Cardiac atrium fibroblast (primary cell): ENCODE data around the gene AOX1.

DNA sequence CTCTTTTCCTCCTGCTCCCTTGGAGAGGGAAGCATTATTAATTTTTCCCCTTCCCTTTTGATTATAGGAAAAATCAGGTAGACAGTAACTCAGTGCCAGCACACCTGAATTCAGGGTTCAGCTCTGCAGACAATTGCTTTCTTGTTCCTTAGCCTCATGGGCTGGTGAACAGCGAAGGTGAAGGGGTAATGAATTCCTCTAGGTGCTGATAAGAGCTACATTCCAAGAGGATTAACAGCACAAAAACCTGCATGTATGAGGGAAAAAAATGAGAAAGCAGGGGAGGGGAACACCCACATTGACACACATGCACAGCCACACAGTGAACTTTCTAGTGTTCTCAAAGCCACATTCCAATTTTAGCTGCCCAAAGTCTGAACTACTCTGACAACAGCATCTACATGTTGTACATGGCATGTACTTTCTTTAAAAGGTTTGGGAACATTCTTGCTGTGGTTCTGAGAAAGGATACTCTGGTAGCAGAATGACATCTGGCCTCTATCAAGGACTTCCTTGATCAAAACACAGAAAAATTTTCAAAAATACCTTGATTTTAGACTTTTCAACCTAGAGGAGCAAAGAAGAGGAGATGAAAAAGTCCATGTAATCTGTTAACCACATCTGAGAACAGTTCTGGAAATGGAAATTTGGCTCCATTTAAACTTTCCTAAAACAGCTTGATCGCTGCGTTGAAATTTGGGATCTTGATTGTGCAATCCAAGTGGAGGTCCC lies 46.3 kb downstream of the SPATS2L start:
- RAMPAGE, long total RNA, result no peak

DNA sequence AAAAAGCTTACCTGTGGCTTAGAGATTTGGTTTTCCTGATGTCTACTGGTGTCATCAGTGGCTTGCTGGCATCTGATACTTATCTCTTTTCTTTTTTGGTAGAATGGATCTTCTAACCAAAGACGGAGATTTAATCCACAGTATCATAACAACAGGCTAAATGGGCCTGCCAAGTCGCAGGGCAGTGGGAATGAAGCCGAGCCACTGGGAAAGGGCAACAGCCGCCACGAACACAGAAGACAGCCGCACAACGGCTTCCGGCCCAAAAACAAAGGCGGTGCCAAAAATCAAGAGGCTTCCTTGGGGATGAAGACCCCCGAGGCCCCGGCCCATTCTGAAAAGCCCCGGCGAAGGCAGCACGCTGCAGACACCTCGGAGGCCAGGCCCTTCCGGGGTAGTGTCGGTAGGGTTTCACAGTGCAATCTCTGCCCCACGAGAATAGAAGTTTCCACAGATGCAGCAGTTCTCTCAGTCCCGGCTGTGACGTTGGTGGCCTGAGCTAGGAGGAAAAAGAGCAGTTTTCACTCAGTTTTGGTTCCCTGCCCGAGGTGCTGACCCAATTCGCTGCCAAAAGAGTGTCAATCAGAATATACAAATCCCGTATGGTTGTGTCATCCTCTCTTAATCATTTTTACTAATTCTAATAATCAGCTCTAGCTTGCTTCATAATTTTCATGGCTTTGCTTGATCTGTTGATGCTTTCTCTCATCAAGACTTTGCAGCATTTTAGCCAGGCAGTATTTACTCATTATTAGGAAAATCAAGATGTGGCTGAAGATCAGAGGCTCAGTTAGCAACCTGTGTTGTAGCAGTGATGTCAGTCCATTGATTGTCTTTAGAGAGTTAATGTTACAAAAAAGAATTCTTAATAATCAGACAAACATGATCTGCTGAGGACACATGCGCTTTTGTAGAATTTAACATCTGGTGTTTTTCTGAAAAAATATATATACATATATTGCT lies 32.1 kb downstream of the KCTD18 start:
- RAMPAGE, long total RNA, result no peak

DNA sequence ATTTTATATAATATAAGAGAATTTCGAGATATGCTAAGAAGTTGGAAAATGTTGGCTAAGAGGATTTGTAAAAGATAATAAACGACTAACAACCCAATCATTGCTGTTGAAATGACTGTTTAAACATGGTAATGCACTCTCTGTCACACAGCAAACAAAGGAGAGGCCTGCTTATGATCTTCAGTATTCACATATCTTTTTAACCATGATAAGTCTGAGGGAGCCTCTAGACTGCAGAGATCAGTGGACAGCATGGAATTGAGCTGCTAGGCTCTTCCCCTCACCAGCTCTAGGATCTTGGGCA lies 2.7 kb downstream of the KCTD18 start:
- RAMPAGE, long total RNA, result no peak

DNA sequence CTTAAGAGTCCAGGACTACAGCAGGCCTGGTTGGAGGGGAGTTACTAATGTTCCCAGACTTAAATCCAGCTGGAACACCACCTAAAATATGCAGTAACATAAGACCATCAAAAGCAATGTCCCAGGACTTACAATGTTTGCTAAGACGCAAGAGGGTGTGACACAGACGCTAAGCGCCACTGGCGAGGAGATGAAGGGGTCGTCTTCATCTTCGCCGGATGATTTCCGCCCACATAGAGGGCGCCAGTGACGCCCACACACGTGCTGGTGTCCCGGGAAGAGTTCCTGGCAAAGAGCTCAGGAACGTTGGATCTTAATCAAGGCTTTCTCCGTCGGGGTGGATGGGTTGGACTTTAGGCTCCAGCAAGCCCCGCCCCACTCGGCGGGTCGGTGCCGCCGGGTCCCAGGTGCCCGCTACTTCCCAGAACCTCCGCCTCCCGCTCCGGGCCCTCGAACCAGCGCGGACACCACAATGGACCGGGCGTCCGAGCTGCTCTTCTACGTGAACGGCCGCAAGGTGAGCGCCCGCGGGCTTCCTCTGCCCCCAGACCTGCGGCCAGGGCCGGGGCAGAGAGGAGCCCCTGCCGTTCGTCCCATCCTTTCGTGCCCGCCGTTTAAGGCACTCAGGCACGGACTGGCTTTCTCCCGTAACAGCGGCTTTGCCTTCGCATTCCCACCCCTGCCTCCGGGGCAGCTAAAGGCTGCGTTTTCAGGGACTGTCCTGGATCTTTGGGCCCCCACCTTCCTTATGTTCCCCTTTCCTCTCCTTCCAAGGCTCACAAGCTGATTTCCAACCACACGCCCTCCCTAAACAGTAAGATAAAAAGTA lies at the start of gene AOX1:
TSS of gene AOX1 (plus strand) at position 378 of the 829 bp plus-strand sequence.
- RAMPAGE, long total RNA, result no peak

GRCh38 chr2:200616267-200616659 lies 30.4 kb downstream of the AOX1 start:
- RAMPAGE, long total RNA, result no peak

DNA sequence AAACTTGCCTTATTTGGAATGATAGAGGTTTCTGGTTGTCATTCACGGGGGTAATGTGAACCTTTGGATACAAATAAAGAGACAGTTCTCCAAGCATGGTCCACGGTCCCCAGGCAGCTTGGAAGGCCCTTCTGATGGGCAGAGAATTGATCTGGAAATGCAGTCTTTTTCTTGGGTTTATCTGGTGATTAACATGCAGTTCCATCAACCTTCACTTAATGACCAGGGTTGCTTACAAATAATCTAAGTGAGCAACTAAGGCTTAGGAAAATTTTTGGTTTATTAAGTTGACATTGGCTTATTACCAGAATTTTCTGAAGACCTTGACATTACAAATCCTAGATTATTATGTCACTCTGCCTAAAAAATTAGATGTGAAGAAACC lies 69.8 kb downstream of the AOX1 start:
- RAMPAGE, long total RNA, result no peak

- RAMPAGE, long total RNA, result no peak
Measured at GRCh38 chr2:200747897-200748561, 63.7 kb upstream of the BZW1 start.

GRCh38 chr2:200767326-200767871 lies 44.3 kb upstream of the BZW1 start:
- RAMPAGE, long total RNA, result no peak

DNA sequence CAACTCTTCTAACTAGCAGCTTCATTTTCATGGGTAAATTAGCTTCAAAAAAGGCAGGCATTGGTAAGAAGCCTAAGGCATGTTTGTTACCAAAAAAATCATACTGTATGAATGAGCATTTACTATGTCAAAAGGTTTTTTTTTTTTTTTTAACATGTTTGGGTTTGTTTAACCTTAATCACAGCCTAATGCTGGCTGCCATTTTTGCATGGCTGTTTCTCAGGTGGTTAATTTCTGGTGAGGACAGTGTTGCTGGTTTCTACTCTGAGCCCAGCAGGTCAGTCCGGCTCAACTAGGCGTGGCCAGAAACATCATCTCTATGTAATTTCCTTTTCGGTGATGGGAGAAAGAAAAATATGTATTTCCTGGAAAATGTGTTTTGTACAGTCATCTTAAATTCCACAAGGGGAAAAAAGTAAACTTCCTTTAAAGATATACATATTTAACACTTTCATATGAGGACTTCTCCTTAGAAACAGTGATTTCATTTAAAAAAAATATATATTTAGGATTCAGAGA lies 24.9 kb upstream of the BZW1 start:
- RAMPAGE, long total RNA, result no peak

DNA sequence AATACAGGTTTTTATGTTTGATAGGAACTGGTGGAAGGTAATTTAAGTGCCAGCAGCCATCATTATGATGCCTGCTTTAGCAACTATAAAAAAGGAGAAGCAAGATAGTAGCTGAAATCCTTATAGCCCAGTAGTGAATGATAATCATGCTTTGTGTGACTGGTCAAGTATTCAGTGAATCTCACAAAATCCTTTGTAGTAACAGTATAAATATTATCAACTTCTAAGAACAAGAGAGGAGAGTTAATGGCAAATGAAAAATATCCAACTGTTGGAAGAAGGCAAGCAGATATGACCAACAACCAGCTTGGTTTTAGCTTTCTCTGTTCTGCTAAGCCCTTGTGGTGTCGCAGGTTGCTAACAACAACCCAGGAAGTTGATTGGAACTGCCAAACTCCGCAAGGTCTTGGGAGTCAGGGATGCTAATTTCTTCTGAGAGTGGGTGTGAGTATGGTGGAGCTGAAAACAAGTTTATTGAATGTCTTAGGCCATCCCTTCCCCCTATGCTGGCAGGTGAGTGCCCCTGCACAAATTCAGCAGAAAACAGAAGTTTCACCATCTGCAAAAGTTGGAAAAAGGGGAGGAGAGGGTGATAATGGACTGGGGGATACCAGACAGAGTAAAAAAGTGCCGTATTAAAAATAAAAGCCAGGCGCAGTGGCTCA lies 17.5 kb downstream of the BZW1 start:
- RAMPAGE, long total RNA, result no peak

GRCh38 chr2:200851917-200852739 lies 12.3 kb downstream of the CLK1 start:
- RAMPAGE, long total RNA, result no peak

DNA sequence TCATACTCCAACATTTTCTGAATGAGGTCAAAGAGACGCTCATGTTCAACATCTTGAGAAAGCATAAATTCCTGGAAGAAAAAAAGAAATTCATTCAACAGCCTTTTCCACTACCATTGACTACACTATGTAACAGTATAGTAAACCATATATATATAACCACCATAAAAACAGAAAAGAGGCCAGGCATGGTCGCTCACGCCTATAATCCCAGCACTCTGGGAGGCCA lies 11.2 kb downstream of the CLK1 start:
- RAMPAGE, long total RNA, result no peak

DNA sequence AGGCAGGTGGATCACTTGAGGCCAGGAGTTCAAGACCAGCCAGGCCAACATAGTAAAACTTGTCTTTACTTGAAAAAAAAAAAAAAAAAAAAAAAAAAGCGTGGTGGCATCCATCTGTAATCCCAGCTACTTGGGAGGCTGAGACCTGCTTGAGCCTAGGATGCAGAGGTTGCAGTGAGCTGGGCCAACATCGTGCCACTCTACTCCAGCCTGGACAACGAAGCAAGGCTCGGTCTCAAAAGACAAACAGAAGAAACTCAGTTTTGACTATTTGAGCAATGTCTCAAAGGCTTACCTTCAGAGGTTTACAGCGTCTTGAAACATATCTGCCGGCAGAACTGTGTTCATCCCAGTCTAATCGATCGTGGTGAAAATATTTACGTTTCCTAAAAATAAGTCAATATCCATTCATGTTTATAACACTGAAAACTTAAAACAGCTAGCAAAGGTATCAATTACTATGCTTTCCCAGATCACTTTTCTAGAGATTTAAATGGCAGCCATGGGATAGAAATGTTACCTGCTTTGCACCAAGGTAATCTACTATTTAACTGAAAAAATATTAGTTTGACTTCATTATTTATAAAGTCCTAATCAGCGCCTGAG lies 10.7 kb downstream of the CLK1 start:
- RAMPAGE, long total RNA, result no peak

DNA sequence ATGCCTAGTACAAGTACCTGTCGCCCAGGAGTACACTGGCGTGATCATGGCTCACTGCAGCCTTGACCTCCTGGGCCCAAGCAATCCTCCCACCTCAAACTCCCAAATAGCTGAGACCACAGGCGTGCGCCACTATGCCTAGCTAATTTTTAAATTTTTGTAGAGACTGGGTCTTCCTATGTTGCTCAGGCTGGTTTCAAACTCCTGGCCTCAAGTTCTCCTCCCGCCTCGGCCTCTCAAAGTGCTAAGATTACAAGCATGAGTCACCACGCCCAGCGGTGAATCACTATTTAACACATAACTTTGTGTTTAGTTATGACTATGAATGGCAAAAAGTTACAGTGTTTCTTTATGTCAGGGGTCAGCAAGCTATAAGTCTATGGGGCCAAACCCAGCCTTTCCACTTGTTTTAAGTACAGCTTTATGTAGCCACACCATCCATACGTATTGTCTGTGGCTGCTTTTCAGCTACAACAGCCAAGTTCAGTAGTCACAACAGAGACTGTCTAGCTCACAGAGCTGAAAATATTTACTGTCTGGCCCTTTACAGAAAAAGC lies 18.8 kb downstream of the ORC2 start:
- RAMPAGE, long total RNA, result no peak

- RAMPAGE, long total RNA, result no peak
Measured at GRCh38 chr2:200966741-200967338, 3.4 kb upstream of the ORC2 start.

- RAMPAGE, long total RNA, result no peak
Measured at GRCh38 chr2:201062826-201063086, 8.7 kb downstream of the HYCC2 start.

GRCh38 chr2:201118146-201119188 lies 2.5 kb downstream of the CFLAR start:
- RAMPAGE, long total RNA, result no peak

DNA sequence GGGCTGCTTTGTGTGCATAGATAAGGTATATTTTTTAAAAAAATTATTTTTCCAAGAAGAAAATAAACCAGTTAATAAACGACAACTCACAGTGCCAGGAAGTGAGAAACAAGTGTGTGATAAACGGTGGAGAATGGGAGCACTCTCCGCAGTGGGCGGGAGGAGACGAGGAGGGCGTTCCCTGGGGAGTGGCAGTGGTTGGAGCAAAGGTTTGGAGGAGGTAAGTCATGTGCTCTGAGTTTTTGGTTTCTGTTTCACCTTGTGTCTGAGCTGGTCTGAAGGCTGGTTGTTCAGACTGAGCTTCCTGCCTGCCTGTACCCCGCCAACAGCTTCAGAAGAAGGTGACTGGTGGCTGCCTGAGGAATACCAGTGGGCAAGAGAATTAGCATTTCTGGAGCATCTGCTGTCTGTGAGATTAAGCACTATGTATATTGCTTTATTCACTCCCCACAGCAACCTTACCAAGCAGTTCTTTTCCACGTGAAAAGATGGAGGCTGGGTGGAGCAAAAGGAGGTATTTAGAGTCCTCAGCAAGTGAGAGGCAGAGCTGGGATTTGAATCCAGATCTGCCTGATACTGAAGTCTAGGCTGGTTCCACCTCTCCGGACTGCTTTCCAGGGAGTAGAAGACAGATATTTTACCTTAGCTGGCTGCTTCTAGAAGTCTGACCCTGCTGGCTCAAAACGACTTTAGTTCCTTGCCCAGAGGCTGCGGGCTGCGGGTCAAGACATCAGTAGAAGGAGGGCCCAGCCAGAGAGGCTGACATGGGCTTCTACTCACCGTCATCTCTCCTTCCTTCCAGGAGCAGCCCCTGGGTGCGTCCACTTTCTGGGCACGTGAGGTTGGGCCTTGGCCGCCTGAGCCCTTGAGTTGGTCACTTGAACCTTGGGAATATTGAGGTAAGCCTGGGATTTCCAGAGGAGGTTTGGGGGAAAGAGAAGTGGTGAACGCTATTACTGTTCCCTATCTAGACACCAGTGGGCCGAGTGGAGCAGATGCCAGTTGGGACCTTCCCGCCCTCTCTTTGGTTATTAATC lies 26.8 kb upstream of the CASP8 start:
- RAMPAGE, long total RNA, result no peak

DNA sequence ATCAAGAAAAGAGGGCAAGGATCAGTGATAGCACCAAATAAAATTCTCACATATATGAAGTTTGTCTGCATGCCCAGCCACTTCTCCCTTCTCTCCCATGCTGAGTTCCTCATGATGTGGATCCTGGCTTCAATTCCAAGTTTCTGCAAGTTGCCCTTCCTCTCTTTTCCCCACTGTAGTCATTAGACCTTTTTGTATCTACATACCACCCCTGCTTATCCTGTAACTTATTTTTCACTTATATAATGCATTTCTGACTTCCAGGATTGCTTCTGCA lies 6.9 kb downstream of the STRADB start:
- RAMPAGE, long total RNA, result no peak

DNA sequence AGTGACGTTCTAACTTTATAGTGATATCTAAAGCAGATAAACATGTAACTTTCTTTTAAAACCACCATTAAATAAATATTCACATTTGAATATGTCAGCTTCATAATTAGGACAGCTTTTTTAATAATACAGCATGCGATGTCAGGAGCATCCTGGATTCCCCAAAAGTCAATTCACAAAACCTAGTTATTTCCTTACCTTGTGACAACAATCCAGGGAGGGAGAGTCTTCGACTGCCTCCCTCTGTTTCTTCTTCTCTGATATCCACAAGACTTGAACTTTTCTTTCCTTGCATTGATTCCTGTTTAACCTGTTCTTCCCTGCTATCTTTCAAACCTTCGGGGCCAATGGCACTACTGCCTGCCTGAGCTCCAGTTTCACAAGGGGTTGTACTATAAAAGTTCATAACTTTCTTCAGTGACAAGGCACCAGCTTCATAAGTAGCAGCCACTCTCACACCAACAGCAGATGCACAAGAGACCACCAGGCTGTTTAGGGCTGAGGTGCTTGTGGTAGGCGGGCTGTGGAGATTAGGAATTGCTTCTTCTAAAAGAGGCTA lies 23.4 kb downstream of the ALS2 start:
- RAMPAGE, long total RNA, result no peak